ENCODE measurements around a stretch of chr15.

GRCh38 chr15:92908900-92909846 lies 9.0 kb downstream of the CHD2 start:
- PRO-cap: no peak
- RAMPAGE, long total RNA, 4 experiments: no peak in any of the 4 experiments

DNA sequence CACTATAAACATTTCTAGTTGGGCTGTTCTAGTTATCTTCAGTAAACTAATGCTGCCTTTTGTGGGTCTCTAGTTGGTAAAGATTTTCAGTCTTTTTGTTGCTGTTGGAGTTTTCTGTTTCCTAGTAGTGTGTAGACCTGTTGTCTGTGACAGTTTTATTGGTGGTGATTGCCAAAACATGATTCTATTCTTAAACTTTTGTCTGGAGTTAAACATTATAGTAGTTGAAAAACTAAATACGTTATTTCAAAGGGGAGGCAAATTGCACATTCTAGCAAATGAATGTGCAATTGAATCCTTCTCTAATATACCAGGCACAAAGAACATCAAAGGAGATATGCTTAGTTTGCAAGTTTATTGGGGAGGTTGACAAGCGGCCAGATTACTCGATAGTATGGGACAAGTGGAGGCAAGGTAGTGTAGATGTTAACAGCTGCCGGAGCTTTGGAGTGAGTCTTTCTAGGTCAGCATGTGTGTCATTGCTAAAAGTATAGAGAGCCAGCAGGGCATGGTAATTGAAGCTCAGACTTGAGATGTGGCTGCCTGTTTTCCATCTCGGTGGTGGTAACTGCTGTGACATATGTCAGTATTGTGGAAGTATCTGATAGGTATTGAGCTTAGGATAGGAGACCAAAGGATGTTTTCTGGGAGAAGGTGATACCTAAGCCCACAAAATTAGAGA lies 20.6 kb downstream of the CHD2 start:
- PRO-cap: no peak
- RAMPAGE, long total RNA, 4 experiments: no peak in any of the 4 experiments

- PRO-cap: no peak
- RAMPAGE, long total RNA, 4 experiments: no peak in any of the 4 experiments
Measured at GRCh38 chr15:92922416-92922862, 22.3 kb downstream of the CHD2 start.

DNA sequence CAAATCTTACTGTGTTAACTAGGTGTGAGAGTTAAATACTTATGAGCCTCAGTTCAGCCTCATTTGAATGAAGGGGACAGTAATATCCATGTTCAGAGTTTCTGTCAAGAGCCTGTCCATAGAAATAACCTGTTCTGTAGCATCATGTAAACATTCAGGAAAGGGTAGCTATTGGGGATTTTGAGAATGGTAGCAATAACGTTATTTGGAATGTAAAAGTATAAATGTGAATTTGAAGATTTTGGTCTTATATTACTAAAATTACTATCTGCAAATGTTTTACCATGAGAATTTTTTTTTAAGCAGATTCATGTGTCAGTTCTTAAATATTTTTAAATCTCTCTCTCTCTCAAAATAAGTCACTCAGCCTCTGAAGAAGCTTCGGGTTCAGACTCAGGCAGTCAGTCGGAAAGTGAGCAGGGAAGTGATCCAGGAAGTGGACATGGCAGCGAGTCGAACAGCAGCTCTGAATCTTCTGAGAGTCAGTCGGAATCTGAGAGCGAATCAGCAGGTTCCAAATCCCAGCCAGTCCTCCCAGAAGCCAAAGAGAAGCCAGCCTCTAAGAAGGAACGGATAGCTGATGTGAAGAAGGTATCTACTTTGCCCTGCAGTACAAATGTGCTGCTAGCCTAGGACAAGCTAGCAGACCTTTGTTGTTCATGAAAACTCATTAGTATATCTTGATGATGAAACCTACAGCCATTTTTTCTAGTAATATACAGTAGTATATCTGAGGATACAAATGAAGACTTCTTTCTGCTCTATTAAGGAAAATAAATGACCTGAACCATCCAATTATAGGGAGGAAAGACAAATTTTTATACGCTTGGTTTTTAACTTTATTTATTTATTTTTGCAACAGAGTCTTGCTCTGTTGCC lies 24.1 kb downstream of the CHD2 start:
- PRO-cap: no peak
- RAMPAGE, long total RNA, 4 experiments: no peak in any of the 4 experiments

DNA sequence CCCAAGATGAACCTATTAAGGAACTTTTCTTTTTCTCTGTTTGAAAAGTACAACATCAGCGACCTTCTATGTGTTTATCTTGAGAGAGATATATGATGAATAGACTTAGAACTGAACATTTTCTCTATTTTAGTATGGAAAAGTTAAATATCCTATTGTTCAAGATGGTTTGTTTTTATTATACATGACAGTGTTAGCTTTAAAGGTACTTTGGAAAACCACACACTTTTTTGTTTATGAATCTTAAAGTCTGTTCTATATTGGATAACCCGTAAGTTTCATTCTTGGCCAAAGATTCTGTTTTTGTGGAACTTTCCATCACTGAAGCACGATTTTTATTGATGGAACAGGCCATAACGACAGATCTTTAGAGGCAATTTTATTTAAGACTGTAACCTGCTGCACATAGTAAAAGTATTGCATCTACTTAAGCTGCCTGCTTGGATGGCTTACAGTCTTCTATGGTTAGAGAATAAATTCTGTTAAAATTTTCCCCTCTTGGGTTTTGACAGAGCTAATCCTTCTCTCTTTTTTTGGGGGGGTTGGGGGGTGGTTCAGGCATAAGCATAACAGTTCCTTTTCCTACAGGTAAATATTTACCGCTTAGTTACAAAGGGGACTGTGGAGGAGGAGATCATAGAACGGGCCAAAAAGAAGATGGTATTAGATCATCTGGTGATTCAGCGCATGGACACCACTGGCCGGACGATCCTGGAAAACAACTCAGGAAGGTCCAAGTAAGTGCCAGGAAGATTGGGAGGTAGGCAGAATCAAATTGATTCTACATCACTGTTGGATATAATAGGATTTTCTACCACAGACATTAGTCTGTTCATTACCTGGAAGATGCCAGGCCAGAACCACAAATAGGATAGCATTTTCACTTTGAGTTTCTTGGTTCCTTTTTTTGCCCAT lies 78.7 kb downstream of the CHD2 start:
- PRO-cap: no peak
- RAMPAGE, long total RNA, 4 experiments: no peak in any of the 4 experiments

DNA sequence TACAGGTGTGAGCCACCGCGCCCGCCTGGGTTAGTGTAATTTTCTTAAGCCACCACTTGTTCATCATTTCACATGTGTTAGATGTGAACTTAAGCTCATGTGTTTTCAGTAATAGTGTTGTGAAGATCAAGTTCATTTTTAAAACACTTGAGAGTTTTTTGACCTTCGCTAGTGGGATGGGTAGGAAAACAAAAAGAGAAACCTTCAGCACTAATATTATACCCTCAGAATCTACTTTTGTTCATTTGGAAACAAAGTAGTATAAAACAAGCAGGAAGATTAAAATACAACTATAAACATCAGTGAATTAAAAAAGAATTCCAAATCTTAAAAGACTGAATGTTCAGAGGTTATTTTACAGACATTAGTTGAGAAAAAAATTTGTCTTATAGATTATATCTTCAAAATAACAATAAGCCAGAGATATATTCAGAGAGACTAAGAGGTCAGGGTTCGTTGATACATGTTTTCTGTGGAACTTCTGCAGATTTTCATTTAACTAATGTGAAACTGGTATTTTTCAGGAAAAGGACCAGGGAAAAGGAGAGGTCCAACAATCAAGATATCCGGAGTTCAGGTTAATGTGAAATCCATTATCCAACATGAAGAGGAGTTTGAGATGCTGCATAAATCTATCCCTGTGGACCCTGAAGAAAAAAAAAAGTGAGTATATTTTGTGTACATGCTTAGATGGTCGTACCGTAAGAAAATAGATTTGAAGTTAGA lies 92.4 kb downstream of the RGMA start:
- PRO-cap: no peak
- RAMPAGE, long total RNA, 4 experiments: no peak in any of the 4 experiments

GRCh38 chr15:93005243-93005556 lies 83.8 kb downstream of the RGMA start:
- PRO-cap: no peak
- RAMPAGE, long total RNA, 4 experiments: no peak in any of the 4 experiments

DNA sequence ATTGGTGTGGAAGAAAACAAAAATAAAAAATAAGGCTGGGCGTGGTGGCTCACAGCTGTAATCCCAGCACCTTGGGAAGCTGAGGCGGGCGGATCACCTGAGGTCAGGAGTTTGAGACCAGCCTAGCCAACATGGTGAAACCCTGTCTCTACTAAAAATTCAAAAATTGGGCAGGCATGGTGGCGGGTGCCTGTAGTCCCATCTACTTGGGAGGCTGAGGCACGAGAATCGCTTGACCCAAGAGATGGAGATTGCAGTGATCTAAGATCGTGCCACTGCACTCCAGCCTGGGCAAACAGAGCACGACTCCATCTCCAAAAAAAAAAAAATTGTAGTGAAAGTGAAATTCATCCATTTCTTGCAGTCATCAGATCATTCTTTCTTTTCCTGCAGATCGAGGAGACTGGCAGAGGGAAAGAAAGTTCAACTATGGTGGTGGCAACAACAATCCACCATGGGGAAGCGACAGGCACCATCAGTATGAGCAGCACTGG lies 69.3 kb downstream of the RGMA start:
- PRO-cap: no peak
- RAMPAGE, long total RNA, 4 experiments: no peak in any of the 4 experiments

DNA sequence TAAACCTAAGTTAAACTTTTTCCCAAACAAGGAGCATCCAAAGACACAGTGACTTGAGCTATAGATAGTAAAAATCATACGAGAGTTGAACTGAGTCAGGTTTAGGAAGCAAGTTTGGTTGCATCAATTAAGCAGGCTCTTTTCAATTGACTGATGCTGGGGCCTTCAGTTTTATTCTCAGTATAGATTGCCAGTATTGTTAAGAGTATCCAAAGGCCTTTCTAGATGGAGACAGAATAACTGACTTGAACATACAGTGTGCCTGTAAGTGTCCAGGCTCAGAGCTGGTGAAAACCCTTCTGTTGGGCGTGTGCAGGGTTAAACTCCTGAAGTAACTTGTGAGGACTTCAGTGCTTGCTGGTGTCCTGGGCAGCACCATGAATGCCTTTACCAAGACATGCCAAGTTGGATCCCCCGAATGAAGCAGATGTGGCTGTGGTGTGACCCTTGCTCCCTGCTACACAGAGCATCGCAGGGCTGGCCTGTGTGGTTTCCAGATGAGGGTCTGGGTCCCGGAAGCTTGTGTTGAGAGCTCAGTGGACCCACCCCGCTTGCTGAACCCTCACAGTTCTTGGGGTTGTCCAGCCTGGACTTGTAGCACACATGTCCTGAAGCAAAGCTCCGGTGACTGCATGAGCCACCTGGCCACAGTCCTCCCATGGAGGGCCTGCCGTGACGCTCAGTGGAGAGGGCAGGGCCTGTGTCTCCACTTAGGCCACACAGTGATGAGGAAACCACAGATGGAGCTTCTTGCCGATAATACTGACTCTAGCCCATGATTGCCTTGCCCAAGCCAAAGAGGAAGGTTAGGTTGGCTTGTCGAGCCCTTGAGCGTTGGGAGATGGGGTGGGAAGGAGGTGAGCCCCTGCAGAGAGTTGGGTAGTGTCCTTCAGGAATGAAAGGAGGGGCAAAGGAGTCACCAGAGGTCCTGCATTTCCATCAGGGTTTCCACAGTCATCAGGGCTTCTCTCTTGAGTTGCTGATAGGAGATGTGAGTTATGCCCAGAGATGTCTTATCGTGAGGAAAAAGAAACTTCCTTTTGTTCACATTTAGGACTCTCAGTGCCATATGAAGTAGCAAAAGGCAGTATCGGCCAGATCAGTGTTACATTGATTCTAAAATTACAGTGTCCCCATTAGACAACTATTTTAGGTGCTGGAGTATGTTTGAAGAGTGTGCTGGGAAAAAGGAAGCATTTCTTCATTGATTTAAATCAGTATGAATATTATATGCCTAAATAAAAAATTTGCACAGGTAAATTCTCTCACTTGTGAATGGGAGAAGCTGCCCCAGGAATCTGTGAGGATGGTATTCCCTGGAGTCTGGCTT lies 62.6 kb downstream of the RGMA start:
- PRO-cap: no peak
- RAMPAGE, long total RNA, 4 experiments: no peak in any of the 4 experiments

DNA sequence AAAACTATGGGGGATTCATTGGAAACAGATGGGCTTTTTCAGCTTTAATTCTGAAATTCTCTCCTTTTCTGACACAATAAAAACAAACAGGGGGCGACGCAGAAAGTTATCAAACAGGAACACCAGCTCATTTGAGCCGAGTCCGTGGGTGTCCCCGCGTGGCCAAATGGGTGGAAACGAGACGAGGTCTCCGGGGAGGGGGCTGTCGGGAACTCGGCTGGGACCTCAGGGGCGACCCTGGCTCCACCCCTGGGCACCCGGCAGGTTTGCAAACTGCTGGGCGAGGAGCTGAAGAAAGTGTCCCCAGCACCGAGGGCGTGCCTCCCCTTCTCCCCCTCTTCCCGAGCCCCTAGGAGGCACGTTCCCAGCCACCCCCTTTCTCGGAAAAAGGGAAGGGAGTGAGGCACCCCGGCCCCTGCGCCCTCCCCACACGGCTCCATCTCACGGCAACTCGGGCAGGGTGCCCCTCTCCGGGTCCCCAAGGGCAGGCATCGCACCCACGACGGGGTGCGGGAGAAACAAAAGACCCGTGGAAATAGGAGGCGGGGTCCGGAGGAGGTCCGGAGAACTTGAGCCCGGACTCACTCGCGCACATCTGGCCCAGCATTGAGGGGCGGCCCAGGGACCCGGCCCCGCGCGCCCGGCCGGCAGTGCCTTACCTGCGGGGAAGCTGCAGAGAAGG lies 16.6 kb downstream of the RGMA start:
- PRO-cap: bidirectional peak, plus-strand start at position 76 of the sequence, minus-strand start at position 133 of the sequence; bidirectional peak, plus-strand start at position 429 of the sequence, minus-strand start at position 268 of the sequence; bidirectional peak, plus-strand start at position 592 of the sequence, minus-strand start at position 597 of the sequence
- RAMPAGE, long total RNA, 4 experiments: no peak in any of the 4 experiments

GRCh38 chr15:93861974-93862294 lies 369.4 kb upstream of the MCTP2 start:
- PRO-cap: no peak
- RAMPAGE, long total RNA, 4 experiments: no peak in any of the 4 experiments

GRCh38 chr15:94004679-94005159 lies 226.6 kb upstream of the MCTP2 start:
- PRO-cap: unidirectional peak, plus-strand start at chr15:94004852
- RAMPAGE, long total RNA, 4 experiments: no peak in any of the 4 experiments

GRCh38 chr15:94080256-94080725 lies 151.1 kb upstream of the MCTP2 start:
- PRO-cap: no peak
- RAMPAGE, long total RNA, 4 experiments: no peak in any of the 4 experiments

GRCh38 chr15:94459675-94460495 lies 228.5 kb downstream of the MCTP2 start:
- PRO-cap: no peak
- RAMPAGE, long total RNA, 4 experiments: no peak in any of the 4 experiments

- PRO-cap: unidirectional peak, plus-strand start at chr15:94672064
- RAMPAGE, long total RNA, 4 experiments: no peak in any of the 4 experiments
Measured at GRCh38 chr15:94671545-94672243, 440.3 kb downstream of the MCTP2 start.

GRCh38 chr15:95292815-95293252 lies 1037.7 kb upstream of the NR2F2 start:
- PRO-cap: no peak
- RAMPAGE, long total RNA, 4 experiments: no peak in any of the 4 experiments

GRCh38 chr15:95839212-95839750 lies 491.2 kb upstream of the NR2F2 start:
- PRO-cap: no peak
- RAMPAGE, long total RNA, 4 experiments: no peak in any of the 4 experiments

- PRO-cap: no peak
- RAMPAGE, long total RNA, 4 experiments: no peak in any of the 4 experiments
Measured at GRCh38 chr15:95869822-95870455, 460.6 kb upstream of the NR2F2 start.

DNA sequence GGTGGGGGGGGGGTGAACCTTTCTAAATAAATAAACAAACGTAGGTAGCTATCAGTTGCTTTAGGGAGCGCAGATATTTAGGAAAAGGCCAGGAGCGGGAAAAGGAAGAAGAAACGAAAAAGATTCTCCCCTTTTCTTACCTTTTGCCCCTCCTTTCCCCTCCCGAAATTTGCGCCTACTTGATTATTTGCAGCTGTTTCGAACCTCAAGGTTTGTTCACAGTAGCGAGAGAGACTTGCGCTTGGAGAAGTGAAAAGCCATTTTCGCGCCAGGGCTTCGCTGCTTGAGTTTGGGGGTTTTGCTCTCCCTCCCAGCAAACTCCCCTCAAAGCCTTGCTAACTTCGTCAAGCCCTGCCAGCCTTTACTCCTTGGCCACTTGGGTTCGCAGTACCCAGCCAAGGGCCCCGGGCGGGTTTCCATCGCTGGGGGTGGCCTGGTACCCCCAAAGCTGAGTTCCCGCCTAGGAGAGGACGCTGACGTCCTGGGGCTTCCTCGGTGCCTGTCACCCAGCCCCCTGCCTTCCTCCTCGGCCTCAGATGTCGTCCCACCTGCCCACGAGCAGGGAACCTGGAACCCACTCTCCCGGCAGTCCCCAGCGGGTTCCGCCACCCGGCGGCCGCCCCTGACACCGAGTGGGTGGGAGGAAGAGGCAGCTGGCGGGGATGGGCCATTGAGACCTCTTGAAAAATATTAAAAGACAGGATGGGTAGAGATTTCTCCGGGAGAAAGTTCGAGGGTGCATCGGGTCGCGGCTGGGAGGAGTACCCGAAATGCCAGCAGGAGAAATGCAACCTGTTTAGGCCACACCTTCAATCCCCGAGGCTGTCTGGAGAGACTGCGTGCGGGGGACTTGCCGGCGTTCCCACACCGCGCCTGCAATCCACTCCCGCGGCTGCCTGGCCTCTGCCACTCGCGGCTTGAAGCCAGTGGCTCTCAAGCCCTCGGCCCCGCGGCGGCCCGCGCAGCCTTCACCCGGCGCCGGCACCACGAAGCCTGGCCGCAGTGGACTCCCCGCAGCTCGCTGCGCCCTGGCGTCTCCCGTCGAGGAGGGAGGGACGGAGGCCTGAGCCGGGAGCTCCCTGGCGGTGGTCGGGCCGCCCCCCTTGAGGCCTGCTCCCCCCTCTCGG lies 8.9 kb upstream of the NR2F2 start:
- PRO-cap: unidirectional peak, plus-strand start at position 51 of the sequence; unidirectional peak, plus-strand start at position 219 of the sequence; unidirectional peak, plus-strand start at position 260 of the sequence; unidirectional peak, plus-strand start at position 364 of the sequence; unidirectional peak, plus-strand start at position 445 of the sequence; bidirectional peak, plus-strand start at position 721 of the sequence, minus-strand start at position 569 of the sequence; bidirectional peak, plus-strand start at position 812 of the sequence, minus-strand start at position 763 of the sequence; bidirectional peak, plus-strand start at position 994 of the sequence, minus-strand start at position 1,010 of the sequence
- RAMPAGE, long total RNA, 4 experiments: no peak in any of the 4 experiments

GRCh38 chr15:96329833-96330424 lies 571 bp upstream of the NR2F2 start:
- PRO-cap: bidirectional peak, plus-strand start at chr15:96330311, minus-strand start at chr15:96330134
- RAMPAGE, long total RNA, 4 experiments: no peak in any of the 4 experiments